Metastatic Breast Carcinoma in the Ovary (tissue), 3 donors: ENCODE data around the gene MOB4.

DNA sequence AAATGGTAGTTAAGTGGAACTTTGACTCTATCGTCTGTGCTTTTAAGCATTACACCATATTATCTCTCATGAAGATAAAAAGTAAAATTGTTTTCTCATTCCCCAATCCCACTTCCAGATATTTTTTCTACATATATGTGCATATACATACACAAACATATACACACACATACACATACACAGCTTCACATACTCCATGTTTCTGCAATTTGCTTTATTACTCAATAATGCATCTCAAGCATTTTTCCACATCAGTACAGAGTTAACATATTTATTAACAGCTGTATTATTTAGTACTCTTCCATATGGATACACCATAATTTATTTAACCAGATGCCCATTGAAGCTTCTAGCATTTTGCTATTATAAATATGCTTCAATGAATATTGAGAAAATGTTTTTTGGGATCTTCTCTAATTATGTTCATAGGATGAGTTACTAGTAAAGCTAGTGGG is 33.3 kb downstream of the STK17B start:
- PRO-cap, 3 experiments, result no peak in any of the 3 experiments

DNA sequence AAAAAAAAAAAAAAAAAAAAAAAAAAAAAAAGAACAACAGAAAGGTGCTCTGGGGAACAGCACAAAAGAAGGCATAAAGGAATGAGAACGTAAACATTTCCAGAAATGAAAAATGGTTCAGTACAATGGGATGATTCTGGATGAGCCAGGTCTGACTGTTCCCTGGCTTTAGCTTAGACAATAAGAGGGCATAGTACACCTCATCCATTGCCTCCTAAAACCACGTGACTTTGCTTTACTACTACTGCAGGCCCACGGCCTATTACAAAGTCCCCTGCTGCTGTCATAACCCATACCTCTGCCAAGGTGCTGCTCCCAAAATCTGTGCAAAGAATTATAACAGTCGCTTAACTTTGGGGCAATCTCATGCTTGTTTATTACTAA is 26.9 kb downstream of the STK17B start:
- PRO-cap, 3 experiments, result no peak in any of the 3 experiments

- PRO-cap, 3 experiments, result no peak in any of the 3 experiments
Observed at GRCh38 chr2:196148096-196148494, 23.3 kb downstream of the STK17B start.

- PRO-cap, 3 experiments, result no peak in any of the 3 experiments
Observed at GRCh38 chr2:196163111-196163707, 8.2 kb downstream of the STK17B start.

DNA sequence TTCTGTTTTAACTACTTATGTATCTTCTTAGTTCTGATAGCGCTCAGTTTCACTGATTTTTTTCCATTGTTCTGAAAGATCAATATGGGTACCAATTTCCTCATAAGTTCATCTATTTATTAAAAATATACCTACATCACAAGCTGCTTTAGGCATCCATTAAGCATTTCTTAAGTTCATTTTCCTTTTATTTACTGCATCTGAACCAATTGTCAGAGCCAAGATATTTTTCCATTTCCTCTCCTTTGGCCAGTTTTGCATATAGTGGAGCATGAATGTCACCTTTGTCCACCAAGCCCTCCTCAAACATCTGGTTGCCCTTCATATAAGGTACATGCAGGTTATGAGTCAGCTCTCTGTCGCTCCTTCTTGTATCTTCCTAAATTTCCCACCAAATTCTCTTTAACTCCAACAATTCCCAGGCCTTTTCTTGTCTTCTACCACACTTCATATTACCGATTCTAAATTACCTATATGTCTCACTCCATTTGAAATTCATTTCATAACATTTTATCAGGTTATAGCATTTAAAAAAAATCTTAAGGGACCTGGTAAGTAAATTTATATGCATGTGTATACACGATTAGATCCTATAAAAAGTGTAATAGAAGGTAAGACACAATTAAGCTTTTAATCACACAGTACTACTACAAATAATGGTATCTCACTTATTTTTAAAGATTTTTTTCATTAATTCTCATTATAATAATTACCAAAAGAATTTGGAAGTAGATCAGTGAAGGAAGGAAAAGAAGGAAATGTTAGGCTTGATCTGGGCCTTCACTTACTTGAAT is 5.2 kb downstream of the STK17B start:
- PRO-cap, 3 experiments, result no peak in any of the 3 experiments

- PRO-cap, 3 experiments, result no peak in any of the 3 experiments
Observed at GRCh38 chr2:196176891-196177550, 5.6 kb upstream of the STK17B start.

- PRO-cap, 3 experiments, result peak in 1 of 3 experiments; most common minus-strand start chr2:196292386 (in 1)
Observed at GRCh38 chr2:196291910-196292815, 120.8 kb upstream of the STK17B start.

DNA sequence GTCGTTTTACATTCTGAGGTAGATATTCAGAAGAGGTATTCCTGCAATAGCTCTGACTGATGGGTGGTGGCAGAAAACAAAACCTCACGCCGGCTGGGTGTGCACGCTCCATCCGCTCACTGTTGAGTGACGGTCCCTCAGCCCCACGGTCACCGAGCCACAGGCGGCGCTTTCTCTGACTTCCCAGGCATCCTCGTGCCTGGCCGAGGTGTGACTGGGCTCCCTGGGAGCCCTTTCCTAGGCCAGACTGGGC is 83.6 kb upstream of the PGAP1 start:
- PRO-cap, 3 experiments, result no peak in any of the 3 experiments

DNA sequence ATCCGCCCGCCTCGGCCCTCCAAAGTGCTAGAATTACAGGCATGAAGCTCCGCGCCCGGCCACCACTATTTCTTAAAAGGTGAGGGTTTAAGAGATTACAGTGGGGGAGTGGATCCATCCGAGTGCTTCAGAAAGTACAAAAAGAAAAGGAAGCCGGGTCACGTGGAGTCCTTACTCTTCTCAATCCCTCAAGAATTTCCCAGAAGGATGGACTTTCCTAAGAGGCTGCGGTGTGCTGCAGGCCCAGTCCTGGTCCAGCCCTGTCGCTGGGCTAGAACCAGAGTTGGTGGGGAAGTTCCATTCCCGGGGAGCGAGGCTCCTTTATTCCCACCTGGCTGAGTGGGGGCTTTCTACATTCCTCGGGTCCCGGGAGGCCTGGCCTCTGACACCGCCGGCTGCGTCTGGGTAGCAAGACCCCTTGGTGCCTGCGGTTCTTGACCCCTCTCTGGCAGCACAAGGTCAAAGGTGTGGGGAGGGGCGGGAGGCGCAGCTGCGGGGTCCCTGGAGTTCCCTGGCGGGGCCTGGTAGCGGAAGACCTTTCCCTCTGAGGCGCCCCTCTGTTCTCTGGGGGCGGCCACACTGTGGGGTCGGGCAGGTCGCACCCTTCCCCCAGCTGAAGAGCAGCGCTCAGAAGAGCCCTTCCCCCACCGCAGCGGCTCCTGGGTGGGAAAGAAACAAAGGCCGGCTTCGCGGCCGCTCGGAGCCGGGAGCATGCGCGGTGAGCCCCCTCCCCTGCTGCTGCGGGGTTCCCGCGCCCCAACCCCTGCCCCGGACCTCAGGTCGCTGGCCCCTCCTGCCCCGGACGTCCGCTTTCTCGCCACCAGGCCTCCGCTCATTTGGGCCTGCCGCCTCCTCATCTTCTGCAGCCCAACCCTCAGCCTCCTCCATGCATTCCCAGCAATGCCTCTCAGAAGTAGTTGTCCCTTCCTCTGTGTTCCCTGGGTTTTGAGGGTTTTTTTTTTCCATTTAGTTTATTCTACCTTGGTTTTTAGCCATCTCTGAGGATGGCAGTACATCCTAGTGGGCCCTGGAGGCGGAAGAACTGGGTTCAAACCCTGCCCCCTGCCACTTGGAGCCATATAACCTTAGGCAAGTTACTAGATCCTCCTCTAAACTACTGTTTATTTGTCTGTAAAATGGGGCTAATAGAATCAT is 146.3 kb downstream of the ANKRD44 start:
- PRO-cap, 3 experiments, result no peak in any of the 3 experiments

GRCh38 chr2:197212442-197213022 is 98.0 kb downstream of the ANKRD44 start:
- PRO-cap, 3 experiments, result no peak in any of the 3 experiments

DNA sequence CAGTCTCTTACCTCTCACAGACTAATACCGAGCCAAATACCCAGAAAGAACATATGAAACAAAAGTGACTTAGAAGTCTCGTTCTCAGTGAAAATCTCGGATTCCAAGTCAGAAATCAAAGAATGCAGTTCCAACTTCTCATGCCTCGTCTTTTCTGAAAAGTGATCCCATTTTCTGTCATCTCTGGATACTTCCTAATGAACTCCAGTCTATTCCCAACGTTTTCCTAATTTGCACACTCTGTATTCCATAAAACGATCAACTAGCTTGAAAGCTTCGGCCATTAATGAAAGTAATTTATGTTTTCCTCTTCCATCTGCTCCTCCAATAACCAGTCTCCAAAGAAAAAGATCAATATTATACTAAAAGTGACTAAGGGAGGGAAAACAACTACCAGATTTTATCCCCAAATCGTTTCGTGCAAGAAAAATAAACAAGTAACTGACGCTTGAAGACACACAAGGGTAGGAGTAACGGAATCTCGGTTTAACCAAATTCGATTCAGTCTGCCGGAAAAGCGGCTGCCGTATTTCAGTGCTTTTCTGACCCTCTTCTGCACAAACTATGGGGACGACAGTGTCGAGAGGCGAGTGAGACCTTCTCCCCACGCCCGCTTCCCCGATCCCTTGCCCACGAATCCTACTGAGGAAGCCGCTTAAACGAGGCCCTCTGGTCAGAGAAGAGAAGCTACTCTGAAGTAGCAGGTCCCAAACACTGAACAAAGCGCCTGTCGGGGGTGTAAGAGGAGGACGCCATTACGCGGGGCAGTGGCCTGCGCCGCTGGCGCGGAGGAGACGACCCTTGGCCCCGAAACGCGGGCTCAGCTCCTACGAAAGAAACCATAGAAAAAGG is 555 bp downstream of the SF3B1 start:
- PRO-cap, 3 experiments, result peak in 1 of 3 experiments; most common plus-strand start position 558 of the sequence (in 1); most common minus-strand start position 566 of the sequence (in 1)

DNA sequence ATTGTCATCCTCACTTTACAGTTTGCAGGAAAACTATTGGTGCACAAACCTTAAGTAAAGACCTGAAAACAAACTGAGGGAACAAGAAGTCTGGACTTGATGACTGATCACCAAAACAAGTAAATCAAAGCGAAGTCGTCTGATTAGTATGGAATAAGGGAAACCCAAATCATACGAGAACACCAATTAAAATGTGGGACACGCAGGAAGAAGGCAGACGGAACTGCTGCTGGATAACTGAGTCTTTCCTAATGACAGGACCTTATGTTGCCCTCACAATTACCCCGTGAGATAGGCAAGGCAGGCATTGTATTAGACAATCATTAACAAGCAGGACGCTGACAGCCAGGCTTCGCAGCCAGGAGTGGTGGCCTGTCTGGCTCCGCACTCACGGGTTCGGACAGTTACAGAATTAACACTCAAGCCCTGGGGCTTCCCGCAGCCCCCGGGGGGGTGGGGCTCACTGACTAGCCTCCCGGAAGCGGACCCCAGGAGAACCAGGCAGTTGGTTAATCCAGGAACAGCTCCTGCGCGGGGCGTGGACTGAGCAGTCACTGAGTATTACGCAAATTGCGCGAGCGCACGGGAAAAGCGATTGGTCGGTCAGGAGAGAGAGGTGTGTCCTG is 525 bp upstream of the COQ10B start:
- PRO-cap, 3 experiments, result peak in 3 of 3 experiments; most common plus-strand start position 319 of the sequence (in 1); most common minus-strand start position 545 of the sequence (in 3)

- PRO-cap, 3 experiments, result no peak in any of the 3 experiments
Observed at GRCh38 chr2:197494056-197495065, 5.3 kb downstream of the HSPD1 start.

DNA sequence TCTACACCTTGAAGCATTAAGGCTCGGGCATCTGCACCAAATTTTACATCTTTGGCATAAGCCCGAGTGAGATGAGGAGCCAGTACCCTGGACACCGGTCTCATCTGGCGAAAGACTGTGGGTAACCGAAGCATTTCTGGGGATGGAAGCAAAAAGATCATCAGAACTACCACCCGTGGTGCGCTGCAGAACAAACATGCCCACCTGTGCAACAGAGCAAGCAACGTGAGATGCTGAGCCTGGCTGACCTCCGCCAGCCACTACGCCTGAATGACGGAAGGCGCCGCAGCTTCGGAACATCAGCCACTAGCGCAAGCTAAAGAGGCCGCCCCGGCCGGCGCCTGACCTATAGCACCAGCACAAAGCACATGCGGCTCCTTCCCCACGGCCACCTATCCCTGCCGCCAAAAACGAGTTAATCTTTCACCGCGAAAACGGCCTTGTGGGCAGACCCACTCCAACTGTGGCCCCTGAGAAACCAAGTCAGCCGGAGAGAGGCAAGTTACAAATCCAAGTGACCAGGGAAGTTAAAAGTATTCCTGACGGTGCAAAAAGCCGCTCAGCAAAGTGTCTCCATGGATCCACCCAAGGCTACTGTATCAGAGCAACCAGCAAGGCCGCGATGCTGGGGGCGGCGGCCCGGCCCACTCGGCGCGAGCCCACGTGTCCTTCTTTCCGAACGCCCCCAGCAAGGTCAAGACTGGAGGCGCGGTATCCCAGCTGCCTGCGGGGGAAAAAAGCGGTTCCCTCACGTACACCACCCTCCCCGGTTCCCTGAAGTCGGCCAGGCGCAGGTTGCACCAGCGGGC is 721 bp downstream of the HSPD1 start:
- PRO-cap, 3 experiments, result peak in 3 of 3 experiments; most common plus-strand start position 256 of the sequence (in 1); most common minus-strand start position 272 of the sequence (in 3)

GRCh38 chr2:197515185-197516168 is at the start of gene MOB4:
Gene MOB4, plus strand, starts transcription at chr2:197516066.
- PRO-cap, 3 experiments, result peak in 3 of 3 experiments; most common plus-strand start chr2:197516081 (in 2); most common minus-strand start chr2:197515939 (in 3)

GRCh38 chr2:197627870-197628578 is 47.4 kb downstream of the RFTN2 start:
- PRO-cap, 3 experiments, result no peak in any of the 3 experiments

DNA sequence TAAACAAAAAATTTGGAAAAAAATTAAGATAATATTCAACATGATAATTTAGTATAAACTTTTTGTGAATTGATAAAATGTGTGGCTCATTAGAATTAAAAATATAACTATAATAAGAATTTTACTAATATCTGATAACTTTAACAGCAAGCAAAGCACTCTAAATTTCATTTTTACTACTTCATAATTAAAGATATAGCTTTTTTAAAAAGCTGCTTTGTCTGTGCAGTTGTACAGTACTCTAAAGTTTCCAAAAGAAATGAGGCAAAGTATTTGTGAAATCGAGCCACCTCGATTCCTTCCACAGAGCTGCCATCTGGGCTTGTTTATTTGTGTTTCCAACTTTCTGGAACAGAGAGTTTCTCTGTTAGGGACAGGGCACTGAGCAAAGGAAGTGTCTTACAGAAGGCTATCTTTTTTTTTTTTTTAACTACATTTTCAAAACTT is 986 bp downstream of the RFTN2 start:
- PRO-cap, 3 experiments, result peak in 2 of 3 experiments; most common plus-strand start position 354 of the sequence (in 2); most common minus-strand start position 243 of the sequence (in 1)

GRCh38 chr2:197704172-197704604 is 981 bp upstream of the MARS2 start:
- PRO-cap, 3 experiments, result no peak in any of the 3 experiments

GRCh38 chr2:197804150-197804546 is 245 bp upstream of the PLCL1 start:
- PRO-cap, 3 experiments, result peak in 3 of 3 experiments; most common minus-strand start chr2:197804414 (in 2)

- PRO-cap, 3 experiments, result no peak in any of the 3 experiments
Observed at GRCh38 chr2:197809926-197810437, 5.6 kb downstream of the PLCL1 start.